Suprapubic skin (tissue), 4 donors: Measurements from ENCODE around the genes COQ7, ACSM2A and OTOA.

DNA sequence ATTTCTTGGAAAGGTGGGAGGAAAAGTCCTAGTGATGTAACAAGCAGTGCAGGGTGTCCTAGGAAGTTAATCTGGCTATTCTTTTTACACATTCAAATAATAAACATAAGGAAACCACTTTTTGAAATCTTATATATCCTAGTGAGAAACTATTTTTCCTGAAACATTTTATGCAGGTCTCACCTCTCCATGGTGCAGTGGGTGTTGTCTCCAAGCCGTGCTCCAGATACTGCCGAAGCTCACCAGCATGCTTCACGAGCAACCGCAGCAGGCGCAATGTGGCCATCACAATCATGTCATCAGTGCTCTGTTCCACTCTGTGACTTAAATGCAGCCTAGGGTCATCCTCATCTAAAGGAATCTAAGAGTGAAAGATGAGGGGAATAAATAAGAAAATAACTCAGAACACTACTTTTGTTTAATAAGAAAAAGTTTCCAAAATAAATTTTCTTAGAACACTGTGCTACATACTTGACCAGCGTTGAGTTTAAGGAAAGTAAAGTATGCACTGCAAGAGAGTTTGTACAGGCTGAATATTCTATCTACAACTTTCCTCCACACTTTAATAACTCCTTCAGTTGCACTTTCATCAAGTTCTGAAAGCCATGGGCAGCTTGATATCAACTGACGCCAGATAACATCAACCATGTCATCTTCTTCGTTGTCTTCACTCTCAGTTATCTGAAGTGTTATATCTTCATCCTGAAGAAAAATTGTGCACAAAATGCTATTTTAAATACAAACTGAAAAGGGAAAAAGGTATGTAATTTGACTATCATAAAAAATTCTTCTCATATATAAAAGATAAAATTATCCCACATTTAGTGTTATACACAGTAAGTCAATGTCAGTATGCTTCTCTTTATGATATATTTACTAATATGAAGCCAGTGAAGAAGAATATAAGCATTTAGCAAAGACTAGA is 48.7 kb upstream of the ARL6IP1 start:
- PRO-cap: no peak
- RAMPAGE, long total RNA, 4 experiments: no peak in any of the 4 experiments

- PRO-cap: no peak
- RAMPAGE, long total RNA, 4 experiments: start-site peak on the minus strand in 2 of 4 experiments, at chr16:18854686-18855512 at its widest, 49 to 66 reads per replicate
These were observed 53.6 kb upstream of the ARL6IP1 start for GRCh38 chr16:18854576-18855743.

DNA sequence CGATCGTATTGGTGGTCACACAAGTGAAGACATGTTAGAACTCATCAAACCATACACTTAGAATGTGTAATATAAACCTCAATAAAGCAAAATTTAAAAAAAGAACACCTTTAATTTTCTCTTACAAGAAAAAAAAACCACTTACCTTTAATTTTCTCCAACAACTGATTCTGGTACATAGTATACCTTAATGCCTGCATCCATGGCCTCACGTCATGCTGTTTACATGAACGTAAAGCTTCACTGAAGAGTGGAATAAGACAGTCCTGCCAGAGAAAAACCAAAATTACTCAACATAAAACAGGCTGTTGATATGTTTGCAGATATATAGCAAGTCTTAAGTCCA is 56.6 kb upstream of the ARL6IP1 start:
- PRO-cap: no peak
- RAMPAGE, long total RNA, 4 experiments: start-site peak on the minus strand in 2 of 4 experiments, centred at positions 183 to 201 of the sequence, 23 to 82 reads per replicate

DNA sequence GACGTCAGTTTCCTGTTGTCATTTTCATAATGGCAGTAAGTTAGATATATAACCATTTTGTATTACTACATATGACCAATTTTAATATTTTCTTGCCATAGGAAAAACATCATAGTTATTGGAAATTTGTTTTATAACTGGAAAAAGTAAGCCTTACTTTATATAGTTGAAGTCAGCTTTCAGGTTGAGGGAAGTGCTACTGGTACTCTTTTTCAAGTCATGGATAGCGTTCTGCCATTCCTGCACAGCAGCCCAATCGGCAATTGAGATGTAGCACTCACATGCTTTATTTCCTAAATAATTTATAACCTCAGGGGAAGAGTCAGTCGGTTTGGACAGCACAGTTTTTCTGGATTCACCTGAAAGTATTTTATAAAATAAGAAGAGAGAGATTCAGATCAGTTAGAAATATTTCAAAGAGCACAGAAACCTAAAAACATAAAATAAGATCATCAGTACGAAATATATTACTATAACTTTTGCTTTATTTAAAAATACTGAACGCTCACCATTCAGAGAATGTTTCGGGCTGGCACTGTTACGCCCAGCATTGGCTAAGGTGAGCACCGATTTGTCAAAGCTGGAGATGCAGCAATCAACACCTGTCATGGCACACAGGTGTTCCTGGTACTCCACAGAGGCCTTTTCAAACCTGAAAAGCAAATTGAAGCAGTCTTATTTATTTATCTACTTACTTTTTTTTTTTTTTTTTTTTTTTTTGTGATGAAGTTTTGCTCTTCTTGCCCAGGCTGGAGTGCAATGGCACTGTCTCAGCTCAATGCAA is 62.3 kb upstream of the ARL6IP1 start:
- PRO-cap: no peak
- RAMPAGE, long total RNA, 4 experiments: no peak in any of the 4 experiments

- PRO-cap: no peak
- RAMPAGE, long total RNA, 4 experiments: no peak in any of the 4 experiments
These were observed 4.7 kb upstream of the COQ7 start for GRCh38 chr16:19062748-19063172.

- PRO-cap: bidirectional peak, plus-strand start at chr16:19067664, minus-strand start at chr16:19067347; bidirectional peak, plus-strand start at chr16:19068017, minus-strand start at chr16:19067817
- RAMPAGE, long total RNA, 4 experiments: start-site peak on the plus strand in 2 of 4 experiments, at chr16:19067587-19067920 at its widest, 22 to 35 reads per replicate
These were observed at the start of gene COQ7 for GRCh38 chr16:19067087-19068219. Gene COQ7, plus strand, starts transcription at chr16:19067614.

GRCh38 chr16:19183229-19183661 is 15.2 kb downstream of the SYT17 start:
- PRO-cap: no peak
- RAMPAGE, long total RNA, 4 experiments: no peak in any of the 4 experiments

GRCh38 chr16:19639797-19640480 is 78.1 kb downstream of the KNOP1 start:
- PRO-cap: no peak
- RAMPAGE, long total RNA, 4 experiments: no peak in any of the 4 experiments

DNA sequence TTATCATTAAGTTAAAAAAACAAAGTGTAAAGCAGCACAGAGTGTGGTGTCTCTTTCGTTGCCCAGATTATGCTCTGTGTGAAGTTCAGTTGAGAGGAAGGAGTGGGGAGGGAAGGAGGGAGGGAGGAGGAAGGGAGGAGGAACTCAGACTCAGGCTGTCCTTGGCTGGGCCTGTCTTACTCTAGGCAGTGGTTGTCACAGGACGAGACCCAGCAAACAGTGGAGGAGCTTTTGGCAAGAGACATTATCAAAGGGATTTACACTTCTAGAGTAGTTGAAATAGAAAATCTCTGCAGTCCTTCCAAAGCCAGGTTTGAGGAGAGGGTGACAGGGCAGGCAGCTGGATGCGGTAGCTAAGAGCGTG is 27.8 kb downstream of the KNOP1 start:
- PRO-cap: no peak
- RAMPAGE, long total RNA, 4 experiments: no peak in any of the 4 experiments

DNA sequence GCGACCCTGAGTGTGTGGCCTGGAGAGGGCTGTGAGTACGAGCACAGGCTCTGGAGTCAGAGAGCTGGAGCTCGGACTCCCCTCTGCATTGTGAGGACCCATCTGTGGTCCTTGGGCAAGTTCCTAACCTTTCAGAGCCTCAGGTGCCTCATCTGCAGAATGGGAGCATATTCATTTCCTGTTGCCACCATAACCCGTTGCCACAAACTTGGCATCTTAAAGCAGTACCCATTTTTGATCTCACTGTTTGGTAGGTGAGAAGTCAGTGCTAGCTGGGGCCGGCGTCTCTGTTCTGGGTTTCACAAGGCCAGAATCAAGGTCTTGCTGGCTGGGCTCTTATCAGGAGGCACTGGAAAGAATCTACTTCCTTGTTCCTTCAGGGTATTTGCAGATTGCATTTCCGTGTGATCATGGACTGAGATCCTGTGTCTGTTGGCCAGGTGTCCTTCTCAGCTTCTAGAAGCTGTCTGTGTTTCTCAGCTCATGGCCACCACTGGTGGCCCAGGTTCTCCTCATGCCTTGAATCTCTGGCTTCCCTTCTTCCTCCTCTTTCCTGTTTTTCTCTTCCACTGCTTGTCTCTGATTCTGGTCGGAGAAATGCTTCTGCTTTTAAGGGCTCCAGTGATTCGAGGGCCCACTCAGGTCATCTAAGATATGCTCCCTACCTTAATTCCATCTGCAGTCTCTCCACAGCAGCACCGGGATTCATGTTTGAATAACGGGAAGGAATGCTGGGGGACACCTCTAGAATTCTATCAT is 20.0 kb downstream of the KNOP1 start:
- PRO-cap: no peak
- RAMPAGE, long total RNA, 4 experiments: no peak in any of the 4 experiments

GRCh38 chr16:19749545-19750037 is 31.5 kb downstream of the IQCK start:
- PRO-cap: no peak
- RAMPAGE, long total RNA, 4 experiments: no peak in any of the 4 experiments

GRCh38 chr16:19756932-19757372 is 38.9 kb downstream of the IQCK start:
- PRO-cap: no peak
- RAMPAGE, long total RNA, 4 experiments: no peak in any of the 4 experiments

- PRO-cap: no peak
- RAMPAGE, long total RNA, 4 experiments: no peak in any of the 4 experiments
These were observed 318 bp downstream of the GPR139 start for GRCh38 chr16:20073378-20073765.

- PRO-cap: no peak
- RAMPAGE, long total RNA, 4 experiments: no peak in any of the 4 experiments
These were observed at the start of gene ACSM2A for GRCh38 chr16:20451360-20451673. Gene ACSM2A, plus strand, starts transcription at chr16:20451521.

GRCh38 chr16:20693926-20694451 is 3.5 kb downstream of the ACSM1 start:
- PRO-cap: no peak
- RAMPAGE, long total RNA, 4 experiments: no peak in any of the 4 experiments

GRCh38 chr16:21066270-21066508 is 84.5 kb downstream of the DNAH3 start:
- PRO-cap: no peak
- RAMPAGE, long total RNA, 4 experiments: no peak in any of the 4 experiments

- PRO-cap: no peak
- RAMPAGE, long total RNA, 4 experiments: no peak in any of the 4 experiments
These were observed 82.2 kb upstream of the METTL9 start for GRCh38 chr16:21517050-21517643.

DNA sequence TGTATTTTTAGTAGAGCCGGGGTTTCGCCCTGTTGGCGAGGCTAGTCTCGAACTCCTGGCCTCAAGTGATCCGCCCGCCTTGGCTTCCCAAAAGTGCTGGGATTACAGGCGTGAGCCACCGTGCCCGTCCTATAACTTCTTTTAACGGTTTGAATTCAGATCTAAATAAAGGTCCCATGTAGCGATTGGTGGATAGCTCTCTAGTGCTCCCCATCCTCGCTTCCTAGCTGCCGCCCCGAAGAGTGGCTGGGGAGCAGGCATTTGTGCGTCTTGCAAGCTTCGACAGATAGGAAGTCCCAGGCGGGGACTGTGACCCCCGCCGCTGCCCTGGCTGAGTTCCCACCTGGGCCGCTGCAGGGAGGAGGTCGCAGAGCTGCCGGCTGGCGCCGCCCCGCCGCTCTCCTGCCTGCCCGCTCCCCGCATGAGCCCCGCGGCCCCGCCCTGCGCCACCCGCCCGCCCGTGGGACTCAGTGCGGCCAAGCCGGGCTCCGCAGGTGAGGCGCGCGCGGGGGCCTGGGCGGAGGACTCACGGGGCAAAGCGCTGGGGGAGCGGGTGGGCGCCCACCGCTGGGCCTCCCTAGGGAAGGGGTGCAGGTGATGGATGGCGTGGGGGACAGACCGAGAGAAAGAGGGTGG is at the start of gene OTOA:
OTOA (plus strand) TSS at position 230 of the 636 bp plus-strand sequence.
- PRO-cap: no peak
- RAMPAGE, long total RNA, 4 experiments: no peak in any of the 4 experiments

- PRO-cap: bidirectional peak, plus-strand start at chr16:21953298, minus-strand start at chr16:21953005
- RAMPAGE, long total RNA, 4 experiments: start-site peak on the minus strand in 1 of 4 experiments, at chr16:21953005-21953041 at its widest, 13 reads per replicate
These were observed 391 bp upstream of the UQCRC2 start for GRCh38 chr16:21952771-21953168.

DNA sequence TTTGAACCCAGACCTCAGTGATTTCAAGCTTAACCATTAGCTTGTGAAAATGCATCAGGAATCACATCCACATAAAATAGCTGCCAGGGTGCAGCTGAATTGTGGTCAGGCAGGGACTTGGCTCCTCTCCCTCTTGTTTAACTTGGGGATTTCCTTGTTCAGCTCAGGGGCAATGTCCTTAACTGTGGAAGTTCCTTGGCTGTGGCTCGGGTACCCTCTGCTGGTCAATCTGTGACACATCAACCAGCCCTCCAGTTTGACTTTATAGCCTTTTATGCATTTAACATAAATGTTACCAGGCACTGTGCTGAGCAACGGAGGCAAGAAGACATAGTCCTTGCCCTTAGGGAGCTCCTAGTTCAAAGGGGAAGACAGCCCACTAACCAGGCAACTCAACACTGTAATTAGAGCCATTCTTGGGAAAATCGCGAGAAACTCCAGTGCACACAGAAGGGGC is 17.5 kb upstream of the EEF2K start:
- PRO-cap: no peak
- RAMPAGE, long total RNA, 4 experiments: no peak in any of the 4 experiments